Mononuclear cell (primary cell): ENCODE measurements around a stretch of chr10.

- RRBS = 3% methylated on average over 4 of the region's 37 CpGs
Measured at GRCh38 chr10:21497128-21497640, 28.3 kb downstream of the SKIDA1 start.

GRCh38 chr10:21508985-21509326, 16.5 kb downstream of the SKIDA1 start:
- RRBS = no CpG with 5 or more reads among the region's 16 CpGs

GRCh38 chr10:21516775-21517586, 8.5 kb downstream of the SKIDA1 start:
- RRBS = 2% methylated on average over 58 of the region's 107 CpGs

DNA sequence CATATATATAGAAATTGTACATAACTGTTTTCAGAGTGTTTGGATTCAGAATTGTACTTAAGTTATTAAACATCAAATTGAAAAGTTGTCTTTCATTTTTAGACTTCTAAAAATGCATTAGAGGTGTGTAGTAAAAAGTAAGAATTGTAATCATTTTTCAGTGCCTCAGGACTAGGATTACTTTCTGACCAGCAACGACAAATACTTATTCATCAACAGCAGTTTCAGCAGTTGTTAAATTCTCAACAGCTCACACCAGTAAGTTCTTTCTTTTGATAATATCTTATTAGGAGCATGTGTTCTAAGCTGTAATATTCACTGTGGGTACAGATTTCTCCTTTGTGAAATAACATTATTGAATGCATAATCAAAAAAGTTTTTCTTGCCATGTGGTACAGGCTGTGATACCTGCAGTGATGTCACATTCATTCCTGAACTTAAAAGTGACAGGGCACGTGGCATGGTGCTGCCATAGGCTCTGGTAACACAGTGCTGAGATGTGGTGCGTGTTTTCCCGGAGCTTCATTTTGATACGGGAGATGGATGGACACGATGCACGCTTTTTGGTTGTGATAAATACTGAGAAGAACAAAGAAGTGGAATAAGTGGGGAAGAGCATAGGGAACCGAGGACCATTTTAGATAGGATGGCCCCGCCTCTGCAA, 201.1 kb downstream of the MLLT10 start:
- RRBS = no CpG with 5 or more reads among the region's 9 CpGs

- RRBS = no CpG with 5 or more reads among the region's 7 CpGs
Measured at GRCh38 chr10:21740562-21741336, 206.7 kb downstream of the MLLT10 start.

DNA sequence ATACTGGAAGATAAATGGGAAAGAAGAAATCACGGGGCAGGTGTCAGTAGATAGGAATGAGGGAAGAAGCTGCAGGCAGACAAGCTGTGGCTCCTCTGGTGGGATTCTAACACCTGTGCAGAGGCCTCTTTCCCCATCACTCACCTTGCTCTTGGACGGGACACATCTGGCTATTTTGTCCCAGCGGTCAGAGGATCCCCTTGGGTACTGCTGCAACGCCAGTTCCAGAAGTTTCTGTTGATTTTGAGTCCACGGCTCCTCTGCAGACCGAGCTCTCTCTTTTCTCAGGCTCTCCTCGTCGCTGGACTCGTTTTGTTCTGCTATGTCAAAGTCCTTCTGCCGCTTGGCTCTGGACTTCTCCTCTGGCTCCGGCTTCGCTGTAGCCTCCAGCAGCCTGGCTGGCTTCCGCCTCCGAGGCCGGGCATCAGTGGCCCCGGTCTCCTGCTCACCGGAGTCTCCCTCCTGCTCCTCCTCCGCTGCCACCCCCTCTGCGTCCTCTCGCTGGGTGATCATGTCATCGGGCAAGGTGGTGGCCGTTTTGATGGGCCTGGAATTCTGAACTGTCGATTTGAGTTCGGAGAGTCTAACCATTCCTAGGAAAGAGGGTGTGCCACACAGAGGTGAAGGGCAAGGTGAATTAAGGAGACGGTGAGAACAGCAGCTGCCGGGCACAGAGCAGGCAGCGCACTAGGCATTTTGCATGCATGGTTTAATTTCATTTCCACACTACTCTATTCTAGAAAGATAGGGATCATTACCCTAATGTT, 225.2 kb downstream of the MLLT10 start:
- RRBS = 98% methylated on average over 5 of the region's 27 CpGs

DNA sequence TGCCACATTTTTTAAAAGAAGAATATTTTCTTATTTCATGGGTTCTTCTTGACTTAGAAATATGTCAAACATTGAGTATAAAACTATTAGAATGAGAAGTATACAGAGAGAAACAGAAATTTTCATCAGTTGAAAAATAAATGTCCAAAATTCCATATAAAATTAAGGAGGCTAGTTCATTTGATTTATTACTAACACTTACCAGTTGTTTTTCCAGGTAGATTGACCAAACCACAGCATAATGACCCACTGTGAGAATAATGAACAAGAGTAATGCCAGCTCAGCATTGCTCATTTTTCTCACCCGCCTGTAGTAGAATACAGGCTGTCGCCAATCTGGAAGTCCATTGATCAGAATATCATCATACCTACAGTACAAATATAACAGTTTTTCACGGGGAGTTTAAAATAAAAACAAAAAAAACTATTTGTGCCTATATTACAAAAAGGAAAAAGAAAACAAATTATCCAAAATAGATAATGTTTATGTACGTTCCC, 82.9 kb downstream of the DNAJC1 start:
- RRBS = no CpG with 5 or more reads among the region's 4 CpGs

DNA sequence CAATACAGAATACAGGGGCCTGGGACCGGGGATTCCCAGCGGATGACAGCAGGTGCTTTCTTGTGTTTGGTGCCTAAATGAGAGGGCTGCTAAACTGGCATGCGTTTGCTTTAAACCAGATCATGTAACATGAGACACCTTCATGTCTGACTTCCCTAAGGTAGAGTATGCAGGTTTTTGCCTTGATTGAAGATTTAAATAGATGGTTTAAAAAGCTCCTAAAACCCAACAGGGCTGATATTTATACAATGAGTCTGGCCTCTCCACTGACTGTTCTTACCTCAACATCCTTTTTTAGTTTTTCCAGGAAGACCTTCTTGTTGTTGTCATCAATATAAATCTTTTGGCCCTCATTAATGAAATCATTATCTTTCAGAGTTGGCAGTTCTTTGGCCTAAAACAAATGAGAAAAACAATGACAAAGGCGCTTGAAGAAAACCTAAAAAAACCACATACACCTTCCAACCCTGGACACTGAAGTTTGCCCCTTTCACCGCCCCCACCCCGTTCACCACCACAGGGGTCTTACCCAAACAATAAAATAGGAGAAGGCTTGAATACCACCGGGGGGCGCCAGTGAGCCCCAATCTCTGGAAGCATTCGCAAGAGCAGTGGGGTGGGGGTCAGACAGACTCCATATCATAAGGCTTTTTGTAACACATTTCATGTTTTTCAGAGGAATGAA, 163.9 kb downstream of the PIP4K2A start:
- RRBS = no CpG with 5 or more reads among the region's 9 CpGs

DNA sequence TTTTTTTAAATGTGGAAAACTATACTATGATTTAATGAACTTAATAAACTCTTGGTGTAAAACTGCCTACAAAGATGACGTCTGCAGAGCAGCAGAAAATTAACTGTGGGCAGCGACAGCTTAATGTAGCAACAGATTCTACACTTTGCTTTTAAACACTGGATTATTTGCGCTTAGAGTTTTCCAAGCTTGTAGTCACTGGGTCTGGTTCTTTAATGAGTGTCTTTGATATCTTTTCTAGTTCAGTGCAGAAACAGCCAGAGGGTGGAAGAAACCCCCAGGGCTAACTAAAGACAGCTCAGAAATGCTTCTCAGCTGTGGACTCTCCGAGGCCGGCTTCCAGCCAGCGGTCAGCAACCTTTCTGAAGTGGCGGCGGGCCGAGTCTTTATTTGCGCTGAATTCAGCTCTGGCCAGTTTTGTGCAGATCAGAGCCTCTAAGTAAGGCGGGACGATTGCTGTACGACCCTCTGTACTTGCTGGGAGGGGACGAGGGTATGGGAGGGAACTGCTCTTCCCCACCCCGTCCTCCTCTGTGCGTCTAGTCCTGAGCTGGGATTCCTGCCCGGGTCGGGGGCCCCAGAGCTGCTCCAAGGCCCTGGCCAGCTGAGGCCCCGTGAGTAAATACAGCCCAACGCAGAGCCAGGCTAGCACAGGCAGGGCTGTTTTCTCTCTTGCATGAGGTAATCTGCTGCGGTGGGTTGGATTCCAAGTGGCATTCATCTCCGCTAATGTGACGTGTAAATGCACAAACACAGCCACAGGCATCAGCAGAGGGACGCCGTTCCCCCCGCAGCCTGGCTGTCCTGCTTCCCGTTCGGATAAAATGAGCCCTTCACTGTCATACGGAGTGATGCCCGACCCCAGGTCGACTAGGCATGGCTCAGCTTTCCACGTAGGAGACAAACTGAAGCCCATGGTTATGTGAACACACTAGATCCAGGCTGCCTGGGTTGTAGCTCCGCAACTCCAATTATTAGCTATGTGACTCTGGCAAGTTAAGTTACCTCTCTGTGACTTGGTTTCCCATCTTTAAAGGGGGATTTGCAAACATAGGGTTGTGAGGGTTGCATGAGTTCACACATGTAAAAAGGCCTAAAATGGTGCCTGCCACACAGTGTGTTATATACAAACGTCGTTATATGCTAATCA, 159.7 kb downstream of the PIP4K2A start:
- RRBS = no CpG with 5 or more reads among the region's 35 CpGs

GRCh38 chr10:22620375-22620937, 93.9 kb downstream of the PIP4K2A start:
- RRBS = no CpG with 5 or more reads among the region's 6 CpGs

- RRBS = no CpG with 5 or more reads among the region's 9 CpGs
Measured at GRCh38 chr10:22625426-22626113, 88.8 kb downstream of the PIP4K2A start.

DNA sequence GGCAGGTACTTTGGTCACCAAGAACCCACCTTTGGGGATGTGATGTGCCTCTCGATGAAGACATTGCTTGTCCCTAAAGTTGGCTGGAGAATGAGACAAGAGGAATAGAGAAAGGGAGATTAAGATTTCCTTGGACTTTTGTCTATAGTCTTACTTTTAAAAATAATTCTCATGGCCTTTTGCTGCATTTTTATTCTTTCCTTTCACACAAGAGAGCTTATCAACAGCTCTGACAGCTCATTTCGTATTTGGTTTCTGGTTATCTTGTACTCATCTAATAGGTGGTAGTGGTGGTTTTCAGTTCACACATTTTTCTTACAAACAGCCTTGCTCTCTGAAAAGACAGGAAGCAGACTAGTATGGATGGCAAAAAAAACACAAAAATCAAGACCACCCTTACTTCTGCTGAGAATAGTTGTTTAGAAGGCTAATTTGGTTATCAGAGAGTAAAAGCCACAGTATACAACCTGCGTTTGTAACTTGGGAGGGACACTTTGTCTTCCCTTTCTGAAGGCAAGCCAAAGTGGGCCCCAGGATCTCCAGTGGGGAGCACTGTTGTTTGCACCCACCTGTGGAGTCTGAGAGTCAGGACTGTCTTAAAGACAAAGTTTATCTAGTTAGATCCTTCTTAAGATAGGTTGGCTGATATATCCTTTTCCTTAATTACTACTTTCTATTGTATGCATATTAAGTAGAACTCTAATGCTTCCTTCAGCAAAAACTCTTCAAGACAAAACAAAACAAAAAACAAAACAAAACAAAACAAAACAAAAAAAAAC, 68.0 kb downstream of the PIP4K2A start:
- RRBS = no CpG with 5 or more reads among the region's 3 CpGs

DNA sequence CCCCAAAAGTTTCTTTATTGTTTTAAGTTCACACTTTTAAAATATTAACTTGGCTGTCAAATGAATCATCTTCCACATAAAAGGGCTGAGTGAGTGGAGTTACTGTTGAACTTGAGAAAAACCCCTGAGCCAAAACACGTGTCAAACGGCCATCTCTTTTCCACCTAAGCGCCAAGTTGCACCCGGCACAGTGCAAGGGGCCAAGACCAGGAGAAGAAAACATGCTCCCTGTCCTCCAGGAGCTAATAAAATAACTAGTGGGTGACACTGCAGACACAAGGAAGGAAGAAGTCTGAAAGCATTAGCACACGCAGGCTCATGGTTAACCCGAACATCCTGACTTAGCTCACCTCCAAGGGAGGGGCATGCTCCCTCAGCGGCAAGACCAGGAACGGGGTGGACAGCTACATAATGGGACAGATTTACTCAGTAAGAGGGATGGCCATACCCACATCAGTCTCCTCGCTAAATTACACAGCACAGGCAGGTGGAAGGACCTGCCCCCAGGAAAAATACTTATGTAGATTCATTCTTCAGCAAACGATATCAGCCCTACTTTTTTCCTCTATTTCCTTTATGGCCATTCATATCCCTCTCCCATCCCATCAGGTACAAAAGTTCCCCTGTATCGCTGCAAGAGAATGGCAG, 64.9 kb downstream of the PIP4K2A start:
- RRBS = no CpG with 5 or more reads among the region's 11 CpGs

- RRBS = no CpG with 5 or more reads among the region's 4 CpGs
Measured at GRCh38 chr10:22655278-22655551, 59.2 kb downstream of the PIP4K2A start.

- RRBS = no CpG with 5 or more reads among the region's 1 CpG
Measured at GRCh38 chr10:22691558-22692205, 22.7 kb downstream of the PIP4K2A start.

GRCh38 chr10:22707588-22708164, 6.7 kb downstream of the PIP4K2A start:
- RRBS = no CpG with 5 or more reads among the region's 7 CpGs

GRCh38 chr10:22712753-22713739, 1.3 kb downstream of the PIP4K2A start:
- RRBS = 2% methylated on average over 7 of the region's 58 CpGs

- RRBS = no CpG with 5 or more reads among the region's 7 CpGs
Measured at GRCh38 chr10:23065417-23065851, 29.9 kb upstream of the MSRB2 start.

DNA sequence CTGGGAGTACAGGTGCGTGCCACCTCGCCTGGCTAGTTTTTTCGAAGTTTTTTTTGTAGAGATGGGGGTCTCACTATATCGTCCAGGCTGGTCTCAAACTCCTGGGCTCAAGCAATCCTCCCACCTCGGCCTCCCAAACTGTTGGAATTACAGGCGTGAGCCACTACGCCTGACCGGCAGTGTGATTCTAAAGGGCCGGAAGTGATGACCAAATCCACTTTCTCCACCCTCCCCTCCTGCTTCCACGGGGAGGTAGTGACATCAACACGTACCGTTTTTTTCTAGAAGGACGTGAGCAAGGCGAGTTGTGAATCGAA, 27.9 kb upstream of the MSRB2 start:
- RRBS = no CpG with 5 or more reads among the region's 15 CpGs